ENCODE measurements around a stretch of chr5.

- PRO-cap, 2 experiments = no peak in any of the 2 experiments
- RAMPAGE, long total RNA, 4 experiments = no peak in any of the 4 experiments
Observed at GRCh38 chr5:57004704-57005412, 52.9 kb upstream of the MIER3 start.

DNA sequence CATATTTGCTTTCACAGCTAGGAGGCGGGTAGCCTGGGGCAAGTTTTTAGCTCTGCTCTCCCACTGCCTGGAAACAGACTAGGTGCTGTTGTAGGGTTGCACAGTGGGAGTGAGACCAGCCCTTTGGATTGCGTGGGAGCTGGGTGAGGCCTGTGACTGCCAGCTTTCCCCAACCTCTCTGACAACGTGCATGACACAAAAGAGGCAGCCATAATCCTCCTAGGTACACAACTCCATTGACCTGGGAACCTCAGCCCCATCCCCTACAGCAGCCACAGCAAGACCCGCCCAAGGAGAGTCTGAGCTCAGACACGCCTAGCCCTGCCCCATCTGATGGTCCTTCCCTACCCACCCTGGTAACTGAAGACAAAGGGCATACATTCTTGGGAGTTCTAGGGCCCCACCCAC lies 78.7 kb upstream of the GPBP1 start:
- PRO-cap, 2 experiments = no peak in any of the 2 experiments
- RAMPAGE, long total RNA, 4 experiments = no peak in any of the 4 experiments

- PRO-cap, 2 experiments = no peak in any of the 2 experiments
- RAMPAGE, long total RNA, 4 experiments = start-site peak on the plus strand in 1 of 4 experiments, at chr5:57453143-57453203 at its widest, 6 reads per replicate
Observed at GRCh38 chr5:57452737-57453512, 29.7 kb downstream of the ACTBL2 start.

- PRO-cap, 2 experiments = no peak in any of the 2 experiments
- RAMPAGE, long total RNA, 4 experiments = no peak in any of the 4 experiments
Observed at GRCh38 chr5:57598646-57599298, 116.2 kb upstream of the ACTBL2 start.

DNA sequence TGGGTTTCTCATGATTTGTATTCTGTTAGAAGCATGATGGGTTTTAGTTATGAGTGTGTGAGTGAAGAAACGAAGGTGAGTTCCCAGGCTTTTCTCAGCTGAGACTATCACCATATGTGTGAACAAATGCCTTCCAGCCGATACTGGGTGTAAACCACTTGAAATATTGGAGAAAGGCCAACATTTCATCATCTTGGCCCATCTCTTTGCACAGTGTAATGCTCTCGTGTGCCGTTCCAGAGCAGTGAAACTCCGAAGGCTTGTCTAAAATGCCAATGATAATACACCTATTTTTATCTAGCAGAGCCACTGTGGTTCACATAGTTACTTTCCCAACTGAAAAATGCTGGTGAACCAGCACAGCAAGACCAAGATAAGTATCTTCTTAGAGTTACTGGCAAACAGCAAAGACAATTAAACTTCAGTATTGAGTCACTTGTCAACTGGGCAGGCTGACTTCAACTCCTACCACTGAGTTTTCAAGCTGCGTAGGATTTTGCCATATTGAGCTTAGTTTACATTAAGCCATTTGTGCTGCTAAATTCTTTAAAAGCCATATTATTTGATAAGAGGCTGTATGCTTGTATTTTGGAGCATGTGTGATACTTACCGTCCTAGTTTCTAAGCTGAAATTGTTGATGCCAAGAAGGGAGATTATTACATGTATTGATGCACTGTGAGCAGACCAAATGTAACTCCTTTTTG lies 379.9 kb upstream of the ACTBL2 start:
- PRO-cap, 2 experiments = no peak in any of the 2 experiments
- RAMPAGE, long total RNA, 4 experiments = no peak in any of the 4 experiments

DNA sequence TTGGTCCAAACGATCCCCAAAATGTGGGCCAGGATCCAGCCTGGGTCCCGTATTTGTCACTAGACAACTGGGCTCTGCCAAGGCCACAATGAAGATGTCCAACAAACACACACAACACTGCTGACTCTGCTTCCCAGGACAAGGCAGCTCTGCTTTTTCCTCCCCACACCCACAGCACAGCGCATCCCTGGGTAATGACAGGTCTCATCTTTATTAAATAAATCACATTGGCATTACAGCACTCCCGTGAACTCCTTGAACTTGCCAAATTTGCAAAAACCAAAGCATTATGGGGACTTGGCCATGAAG lies 424.1 kb upstream of the ACTBL2 start:
- PRO-cap, 2 experiments = no peak in any of the 2 experiments
- RAMPAGE, long total RNA, 4 experiments = no peak in any of the 4 experiments

- PRO-cap, 2 experiments = peak in 1 of 2 experiments; most common plus-strand start chr5:58259865 (in 1); most common minus-strand start chr5:58259783 (in 1)
- RAMPAGE, long total RNA, 4 experiments = no peak in any of the 4 experiments
Observed at GRCh38 chr5:58259413-58260383, 200.2 kb downstream of the PLK2 start.

DNA sequence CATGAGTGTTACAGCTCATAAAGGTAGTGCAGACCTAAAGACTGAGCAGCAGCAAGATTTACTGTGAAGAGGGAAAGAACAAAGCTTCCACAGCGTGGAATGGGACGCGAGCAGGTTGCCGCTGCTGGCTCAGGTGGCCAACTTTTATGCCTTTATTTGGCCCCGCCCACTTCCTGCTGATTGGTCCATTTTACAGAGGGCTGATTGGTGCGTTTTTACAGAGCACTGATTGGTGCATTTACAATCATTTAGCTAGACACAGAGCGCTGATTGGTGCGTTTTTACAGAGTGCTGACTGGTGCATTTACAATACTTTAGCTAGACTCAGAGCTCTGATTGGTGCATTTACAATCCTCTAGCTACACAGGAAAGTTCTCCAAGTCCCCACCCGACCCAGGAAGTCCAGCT lies 13.8 kb downstream of the PLK2 start:
- PRO-cap, 2 experiments = no peak in any of the 2 experiments
- RAMPAGE, long total RNA, 4 experiments = no peak in any of the 4 experiments

DNA sequence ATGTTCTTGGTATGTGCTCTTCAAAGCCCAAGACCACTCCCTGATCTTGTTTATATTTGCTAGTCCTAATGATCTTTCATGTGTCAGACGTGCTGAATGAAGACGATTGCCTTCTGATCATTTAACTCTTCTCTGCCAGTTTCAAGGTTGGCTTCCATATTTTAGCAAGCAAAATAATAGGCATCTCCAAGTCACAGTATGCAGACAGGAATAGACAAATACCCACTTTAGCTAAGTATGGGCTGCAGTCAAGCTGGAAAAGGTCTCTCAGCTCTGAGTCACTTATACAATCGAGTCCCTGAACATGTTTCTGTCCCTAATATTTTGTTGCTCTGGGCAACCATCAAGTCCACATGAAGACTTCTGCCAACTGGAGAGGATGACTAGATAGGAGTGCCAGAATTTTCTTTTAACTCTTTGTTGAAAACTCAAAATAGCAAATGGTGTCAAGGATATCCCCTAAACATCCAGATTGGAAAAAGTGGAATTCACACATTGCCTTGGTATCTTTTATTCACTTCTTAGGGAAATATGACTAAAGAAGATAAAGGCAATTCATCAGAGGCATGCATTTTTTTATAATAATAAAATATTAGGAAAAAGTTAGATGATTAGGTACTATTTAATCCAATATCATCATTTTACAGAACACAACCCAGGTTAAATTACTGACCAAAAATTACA lies 575.3 kb downstream of the RAB3C start:
- PRO-cap, 2 experiments = no peak in any of the 2 experiments
- RAMPAGE, long total RNA, 4 experiments = no peak in any of the 4 experiments

DNA sequence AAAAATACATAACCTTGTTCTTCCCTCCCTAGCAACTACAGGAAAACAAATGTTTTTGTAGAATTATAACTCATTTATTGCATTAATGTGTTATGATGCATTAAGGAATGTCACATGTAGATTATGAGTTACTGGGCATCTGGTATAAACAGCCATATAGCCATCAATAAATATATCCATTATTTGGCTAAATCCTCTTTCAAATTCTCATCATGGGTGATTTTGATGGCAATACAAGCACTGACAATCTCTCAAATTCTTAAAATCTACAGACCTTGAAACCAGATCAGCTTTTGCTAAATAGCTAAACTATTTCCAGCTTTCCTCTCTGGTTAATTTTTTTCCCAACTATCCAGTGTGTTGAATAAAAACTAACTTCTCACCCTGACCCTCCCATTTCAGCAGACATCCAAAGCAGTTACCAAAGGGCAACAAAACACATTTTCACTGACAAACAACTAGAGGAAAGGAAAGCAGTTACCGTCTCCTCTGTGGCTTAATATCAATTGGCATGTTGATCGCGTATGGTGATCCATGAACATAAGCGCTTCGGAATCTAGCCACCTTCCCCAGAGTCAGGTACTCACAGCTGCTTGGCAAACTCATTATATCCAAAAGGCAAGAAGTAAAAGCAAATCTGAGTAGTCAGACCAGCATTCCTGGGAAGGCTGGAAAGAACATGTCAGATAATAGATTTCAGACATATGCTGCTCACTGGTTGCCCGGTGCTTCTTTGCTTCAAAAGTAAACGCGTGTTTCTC lies 463.5 kb downstream of the PDE4D start:
- PRO-cap, 2 experiments = no peak in any of the 2 experiments
- RAMPAGE, long total RNA, 4 experiments = no peak in any of the 4 experiments

DNA sequence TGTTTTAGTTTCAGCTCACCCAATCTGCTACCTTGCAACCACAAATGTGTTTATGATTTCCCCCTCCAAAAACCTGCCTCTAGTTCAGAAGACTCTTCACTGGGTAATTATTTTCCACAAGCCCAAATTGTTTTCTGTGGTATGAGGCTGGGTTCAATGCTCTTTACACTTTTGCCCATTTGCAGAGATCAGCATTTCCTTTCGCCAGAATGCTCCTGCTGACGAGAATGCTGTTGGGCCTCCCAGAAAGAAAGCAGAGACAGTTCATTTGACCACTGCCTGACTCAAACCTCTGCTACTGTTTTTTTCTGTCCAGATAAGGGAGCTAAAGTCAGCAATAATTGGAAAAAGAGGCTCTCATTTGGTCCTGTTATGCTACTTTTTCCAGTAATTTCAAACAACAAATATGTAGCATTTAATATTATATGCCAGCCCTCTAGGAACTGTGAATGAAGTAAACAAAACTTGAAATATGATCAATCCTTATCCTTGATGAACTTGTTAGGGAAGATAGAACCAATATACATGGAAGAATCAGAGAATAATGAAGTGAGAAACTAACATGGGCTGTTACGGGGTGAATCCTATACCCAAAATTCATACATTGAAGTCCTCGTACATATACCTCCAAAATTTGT lies 427.1 kb downstream of the PDE4D start:
- PRO-cap, 2 experiments = no peak in any of the 2 experiments
- RAMPAGE, long total RNA, 4 experiments = no peak in any of the 4 experiments

- PRO-cap, 2 experiments = no peak in any of the 2 experiments
- RAMPAGE, long total RNA, 4 experiments = start-site peak on the minus strand in 1 of 4 experiments, at chr5:59578777-59578855 at its widest, 15 reads per replicate
Observed at GRCh38 chr5:59578512-59579230, 314.9 kb downstream of the PDE4D start.

GRCh38 chr5:59756295-59756934 lies 137.1 kb downstream of the PDE4D start:
- PRO-cap, 2 experiments = no peak in any of the 2 experiments
- RAMPAGE, long total RNA, 4 experiments = no peak in any of the 4 experiments

- PRO-cap, 2 experiments = no peak in any of the 2 experiments
- RAMPAGE, long total RNA, 4 experiments = no peak in any of the 4 experiments
Observed at GRCh38 chr5:60634811-60635163, 65.2 kb downstream of the DEPDC1B start.

DNA sequence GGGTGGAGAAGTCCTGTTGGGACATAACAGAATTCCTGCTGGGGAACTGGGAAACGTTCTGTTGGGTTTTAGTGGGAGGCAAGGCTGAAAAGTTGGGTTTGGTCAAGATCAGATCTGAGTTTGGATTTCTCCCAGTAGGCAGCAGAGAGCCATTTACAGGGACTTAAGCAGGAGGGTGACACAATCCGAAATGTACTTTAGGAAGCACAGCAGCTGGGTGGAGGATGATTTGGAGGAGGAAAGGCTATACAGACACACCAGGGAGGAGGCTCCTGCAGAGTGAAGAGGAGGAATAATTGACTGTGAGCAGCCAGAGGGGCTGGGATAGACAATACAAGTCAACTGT lies 3.1 kb upstream of the ZSWIM6 start:
- PRO-cap, 2 experiments = peak in 1 of 2 experiments; most common plus-strand start position 224 of the sequence (in 1)
- RAMPAGE, long total RNA, 4 experiments = no peak in any of the 4 experiments

DNA sequence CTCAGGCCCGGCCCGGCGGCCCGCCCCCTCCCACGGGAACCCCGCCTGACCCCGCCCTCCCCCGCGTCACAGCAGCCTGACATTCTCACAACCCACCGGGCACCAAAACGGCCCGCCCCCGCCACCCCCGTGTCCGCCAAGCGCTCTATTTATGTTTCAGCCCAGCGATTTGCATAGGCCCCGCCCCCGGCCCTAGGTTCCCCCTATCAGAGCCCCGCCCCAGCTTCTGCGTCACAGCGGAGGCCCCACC lies 242 bp upstream of the ZSWIM6 start:
- PRO-cap, 2 experiments = peak in 2 of 2 experiments; most common minus-strand start position 123 of the sequence (in 1)
- RAMPAGE, long total RNA, 4 experiments = no peak in any of the 4 experiments

GRCh38 chr5:61337321-61338198 lies 5.5 kb downstream of the ZSWIM6 start:
- PRO-cap, 2 experiments = no peak in any of the 2 experiments
- RAMPAGE, long total RNA, 4 experiments = no peak in any of the 4 experiments

GRCh38 chr5:61341786-61342933 lies 10.1 kb downstream of the ZSWIM6 start:
- PRO-cap, 2 experiments = no peak in any of the 2 experiments
- RAMPAGE, long total RNA, 4 experiments = no peak in any of the 4 experiments

- PRO-cap, 2 experiments = no peak in any of the 2 experiments
- RAMPAGE, long total RNA, 4 experiments = no peak in any of the 4 experiments
Observed at GRCh38 chr5:61348544-61349195, 16.6 kb downstream of the ZSWIM6 start.

GRCh38 chr5:61667513-61668055 lies 335.5 kb downstream of the ZSWIM6 start:
- PRO-cap, 2 experiments = no peak in any of the 2 experiments
- RAMPAGE, long total RNA, 4 experiments = no peak in any of the 4 experiments